Duodenum (tissue), 1 donor: Measurements from ENCODE around the genes HDAC11 and WNT7A.

DNA sequence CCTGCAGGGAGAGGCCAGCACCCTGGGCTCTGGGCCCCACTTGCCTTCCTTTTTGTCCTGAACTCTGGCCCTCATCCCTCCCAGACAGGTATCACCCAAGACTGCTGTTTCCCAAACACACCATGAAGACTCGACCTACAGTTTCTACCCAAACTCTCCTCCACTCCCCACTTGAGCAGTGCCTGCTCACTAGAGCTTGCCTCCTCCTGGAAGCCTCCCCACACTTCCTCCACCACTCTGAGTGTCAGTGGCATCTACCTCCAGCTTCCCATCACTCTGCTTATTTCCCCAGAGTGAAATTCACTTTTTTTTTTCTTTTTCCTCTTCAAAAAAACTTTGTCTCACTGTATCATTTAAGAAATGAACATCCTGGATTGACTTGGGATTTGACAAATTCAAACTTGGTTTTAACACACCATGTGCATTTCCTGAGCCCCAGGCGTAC, 62.4 kb downstream of the IQSEC1 start:
- PRO-cap: no peak

- PRO-cap: no peak
Measured at GRCh38 chr3:13013187-13013863, 59.9 kb downstream of the IQSEC1 start.

DNA sequence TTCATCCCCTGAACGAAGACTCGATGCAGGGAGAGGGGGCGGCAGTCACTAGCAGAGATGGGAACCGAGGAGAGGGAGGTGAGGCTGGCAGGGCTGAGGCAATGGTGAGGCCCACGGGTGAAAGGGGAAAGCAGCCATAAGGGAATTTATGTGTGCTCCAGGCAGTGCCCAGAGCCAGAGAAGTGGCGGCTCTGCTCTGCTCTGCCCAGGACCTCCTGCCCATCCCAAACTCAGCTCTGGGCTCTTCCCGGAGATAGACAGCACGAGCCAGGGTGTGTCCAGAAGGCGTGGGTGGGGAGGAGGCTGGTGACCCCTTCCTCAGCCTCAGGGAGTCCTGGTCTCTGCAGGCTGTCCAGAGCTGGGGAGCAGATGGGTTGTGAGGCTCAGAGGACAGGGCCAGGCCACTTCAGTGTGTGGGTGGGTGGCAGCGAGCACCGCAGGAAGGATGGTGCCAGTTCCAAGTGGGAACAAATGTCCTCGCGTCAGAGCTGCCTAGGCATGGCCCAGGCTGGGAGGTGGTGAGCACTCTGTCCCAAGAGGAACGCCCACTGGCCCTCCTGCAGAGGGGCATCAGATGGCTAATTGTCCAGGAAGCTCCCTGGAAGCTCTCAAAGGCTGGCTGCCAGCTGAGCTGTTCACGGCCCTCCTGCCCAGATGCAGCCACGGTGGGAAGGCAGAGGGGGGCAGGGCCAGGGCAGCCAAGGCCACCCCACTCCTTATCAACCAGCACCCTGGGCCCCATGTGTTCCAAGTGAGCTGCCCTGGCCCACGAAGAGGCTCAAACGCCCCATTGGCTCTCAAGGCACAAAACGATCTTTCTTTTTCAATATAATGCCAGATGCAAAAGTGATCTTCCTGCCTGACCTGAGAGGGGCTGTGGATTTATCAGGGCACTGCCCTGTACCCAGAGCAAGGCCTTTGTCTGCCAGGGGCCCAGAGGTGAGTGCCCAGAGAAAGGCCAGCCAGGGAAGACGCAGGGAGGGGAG, 55.3 kb downstream of the IQSEC1 start:
- PRO-cap: no peak

GRCh38 chr3:13019097-13020440, 53.7 kb downstream of the IQSEC1 start:
- PRO-cap: unidirectional peak, minus-strand start at chr3:13019459

GRCh38 chr3:13044354-13045061, 28.7 kb downstream of the IQSEC1 start:
- PRO-cap: no peak

DNA sequence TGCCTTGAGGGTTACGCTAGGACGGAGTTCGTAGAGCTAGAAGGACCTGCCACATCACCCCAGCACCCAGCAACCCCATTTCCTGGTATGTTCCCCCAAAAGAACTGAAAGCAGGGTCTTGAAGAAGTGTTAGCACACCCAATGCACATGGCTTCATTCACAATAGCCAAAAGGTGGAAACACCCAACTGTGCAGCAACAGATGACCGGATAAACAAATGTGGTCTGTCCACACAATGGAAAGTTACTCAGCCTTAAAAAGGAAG, 157.7 kb downstream of the NUP210 start:
- PRO-cap: no peak

- PRO-cap: no peak
Measured at GRCh38 chr3:13263550-13264782, 156.2 kb downstream of the NUP210 start.

- PRO-cap: unidirectional peak, plus-strand start at chr3:13281932
Measured at GRCh38 chr3:13281121-13282307, 138.6 kb downstream of the NUP210 start.

GRCh38 chr3:13282455-13283387, 137.4 kb downstream of the NUP210 start:
- PRO-cap: no peak

DNA sequence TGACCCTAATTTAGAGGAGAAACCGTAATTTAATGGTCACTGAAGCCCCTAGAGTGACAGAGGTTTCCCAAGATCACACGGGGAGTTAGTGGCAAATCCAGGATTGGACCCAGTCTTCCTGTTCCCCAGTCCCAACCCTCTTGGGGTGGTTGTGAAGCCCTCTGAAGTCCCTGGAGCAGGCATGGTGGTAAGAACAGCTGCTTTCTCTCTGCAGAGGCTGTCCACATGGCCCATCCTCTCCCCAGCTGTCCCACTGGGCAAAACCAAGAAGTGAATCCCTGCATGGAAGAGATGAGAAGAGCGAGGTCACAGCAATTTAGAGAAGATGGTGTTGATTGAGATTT, 14.9 kb upstream of the HDAC11 start:
- PRO-cap: no peak

- PRO-cap: unidirectional peak, minus-strand start at chr3:13479785; bidirectional peak, plus-strand start at chr3:13480306, minus-strand start at chr3:13479991; unidirectional peak, plus-strand start at chr3:13480457
Measured at GRCh38 chr3:13479599-13480529, at the start of gene HDAC11. HDAC11 (plus strand) TSS chr3:13480306.

- PRO-cap: no peak
Measured at GRCh38 chr3:13655206-13655817, 106.4 kb downstream of the FBLN2 start.

DNA sequence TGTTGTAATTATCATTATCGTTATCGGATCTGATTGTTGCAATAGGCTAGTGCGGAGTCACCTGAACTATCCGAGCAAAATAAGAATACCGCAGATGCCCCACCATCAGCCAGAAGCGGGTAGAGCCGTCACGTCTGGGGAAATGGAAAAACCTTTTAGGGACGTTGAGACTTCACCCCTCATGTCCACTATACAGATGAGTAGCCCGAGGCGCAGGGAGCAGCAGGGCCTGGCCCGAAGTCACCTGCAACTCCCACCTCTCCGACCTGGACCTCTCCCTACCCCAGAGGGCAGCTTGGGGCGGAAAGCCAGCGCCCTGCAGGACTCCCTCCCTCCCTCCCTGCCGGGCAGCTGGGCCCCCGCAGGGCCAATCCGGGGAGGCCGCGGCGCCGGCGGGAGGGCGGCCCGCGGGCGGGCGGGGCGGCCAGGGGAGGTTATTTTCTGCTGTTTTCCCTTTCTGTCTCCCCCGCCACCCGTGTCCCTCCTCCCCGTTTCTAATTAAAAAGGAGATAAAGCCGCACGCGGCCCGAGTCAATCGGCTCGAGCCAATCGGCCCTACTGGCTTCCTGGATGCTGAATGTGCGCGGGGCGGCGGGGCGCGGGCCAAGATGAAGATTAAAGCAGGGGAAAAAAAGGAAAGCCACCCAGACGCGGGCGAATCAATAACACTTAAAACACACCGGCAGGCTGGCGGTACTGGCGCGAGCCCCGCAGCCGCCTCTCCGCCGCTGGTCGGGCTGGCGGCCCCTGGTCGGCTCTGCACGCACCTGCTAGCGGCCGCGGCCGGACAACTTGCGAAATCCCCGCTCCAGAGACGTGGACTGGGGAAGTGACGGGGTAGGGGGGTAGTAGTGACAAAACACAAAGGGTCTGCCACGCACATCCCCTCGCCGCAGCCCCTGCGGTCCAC, 1.8 kb downstream of the WNT7A start:
- PRO-cap: no peak

DNA sequence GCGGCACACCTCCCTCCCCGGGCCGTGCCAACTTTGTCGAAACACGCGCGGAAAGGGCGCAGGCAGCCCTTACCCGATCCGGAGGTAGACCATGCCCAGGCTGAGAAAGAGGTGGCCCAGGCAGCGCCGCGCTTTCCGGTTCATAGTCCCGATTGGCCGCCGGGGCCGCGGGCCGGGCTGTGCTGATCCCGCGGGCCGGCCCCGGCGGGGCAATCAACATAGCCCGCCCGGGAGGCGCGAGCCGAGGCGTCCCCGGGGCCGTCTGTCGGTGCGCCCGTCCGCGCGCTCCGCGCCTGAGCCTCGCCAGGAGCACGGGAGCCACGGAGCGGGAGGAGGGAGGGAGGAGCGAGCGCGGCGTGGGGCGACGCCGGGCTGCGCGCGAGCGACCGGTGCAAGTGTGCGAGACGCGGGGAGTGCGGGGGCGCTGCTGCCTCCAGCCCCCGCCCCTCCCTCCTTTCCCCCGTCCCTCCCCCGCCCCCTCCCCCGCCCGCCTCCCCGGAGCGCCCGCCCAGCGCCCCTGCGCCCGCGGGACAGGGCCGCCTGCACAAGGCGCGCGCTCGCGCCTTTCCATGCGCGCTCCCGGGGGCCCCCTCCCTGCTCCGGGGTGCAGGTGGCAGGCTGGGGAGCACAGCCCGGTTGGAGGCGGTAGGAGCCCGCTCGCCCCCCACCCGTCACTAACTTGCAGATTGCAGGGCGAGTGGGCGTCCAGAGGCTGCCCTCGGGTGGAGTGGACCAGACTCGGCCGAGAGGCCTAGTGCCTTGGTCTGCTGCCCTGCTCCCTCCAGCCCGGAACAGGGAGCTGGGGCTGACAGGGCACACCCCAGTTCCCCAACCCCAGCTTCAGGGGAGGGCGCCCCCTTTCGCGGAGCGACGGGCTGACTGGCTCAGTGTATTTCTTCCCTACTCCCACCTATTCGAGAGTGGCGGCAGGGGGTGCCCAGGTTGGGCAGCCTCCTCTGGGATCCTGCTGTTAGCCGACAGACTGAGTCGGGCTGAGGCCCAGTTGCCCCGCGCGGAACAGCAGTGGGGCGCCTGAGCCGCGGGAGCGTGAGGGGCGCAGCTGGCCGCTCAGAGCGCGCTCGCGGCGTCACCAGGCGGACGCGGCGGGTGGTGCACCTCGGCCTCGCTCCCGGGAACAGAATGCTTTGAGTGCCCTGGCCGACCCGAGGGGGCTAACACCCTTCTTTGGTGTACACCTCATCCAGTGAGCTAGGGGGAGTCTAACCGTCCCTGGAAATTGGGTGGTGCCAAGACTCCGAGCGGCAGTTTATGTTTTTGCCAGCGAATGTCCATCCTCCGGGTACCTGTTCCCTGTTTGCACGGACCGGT, at the start of gene WNT7A:
WNT7A (minus strand) TSS at position 399 of the 1,329 bp plus-strand sequence.
- PRO-cap: no peak

DNA sequence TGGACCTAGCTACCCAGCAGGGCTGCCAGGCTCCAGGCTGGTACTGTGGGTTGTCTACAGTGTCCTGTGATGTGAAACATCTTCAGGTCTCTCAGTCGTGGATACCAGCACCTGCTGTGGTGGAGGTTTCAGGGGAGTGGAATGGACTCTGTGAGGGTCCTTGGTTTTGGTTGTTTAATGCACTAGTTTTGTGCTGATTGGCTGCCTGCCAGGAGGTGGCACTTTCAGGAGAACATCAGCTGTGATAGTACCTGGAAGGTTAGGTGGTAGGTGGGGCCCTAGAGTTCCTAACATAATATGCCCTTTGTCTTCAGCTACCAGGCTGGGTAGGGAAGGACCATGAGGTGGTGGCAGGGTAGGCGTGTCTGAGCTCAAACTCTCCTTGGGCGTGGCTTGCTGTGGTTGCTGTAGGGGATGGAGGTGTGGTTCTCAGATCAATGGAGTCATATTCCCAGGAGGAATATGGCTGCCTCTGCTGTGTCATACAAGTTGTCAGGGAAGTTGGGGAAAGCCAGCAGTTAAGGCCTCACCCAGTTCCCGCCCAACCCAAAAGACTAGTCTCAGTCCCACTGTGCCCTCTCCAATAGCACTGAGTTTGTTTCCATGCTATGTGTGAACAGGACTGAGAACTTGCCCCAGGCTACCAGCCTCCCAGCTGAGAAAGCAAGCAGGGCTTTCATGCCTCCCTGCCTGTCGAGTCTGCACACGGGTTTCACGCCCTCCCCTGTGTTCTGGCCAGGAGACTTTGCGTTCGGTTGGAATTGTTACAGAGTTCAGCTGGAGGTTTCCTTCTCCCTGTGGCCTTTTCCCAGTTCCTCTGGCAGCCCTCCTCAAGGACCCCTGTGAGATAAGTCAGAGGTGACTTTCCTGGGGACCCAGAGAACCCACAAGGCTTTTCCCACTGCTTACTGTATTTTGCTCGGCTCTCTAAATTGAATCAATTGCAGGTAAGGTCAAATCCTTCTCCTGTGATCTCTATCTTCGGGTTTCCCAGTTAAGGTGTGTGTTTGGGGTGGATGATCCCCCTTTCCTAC, 107.6 kb downstream of the CHCHD4 start:
- PRO-cap: no peak

DNA sequence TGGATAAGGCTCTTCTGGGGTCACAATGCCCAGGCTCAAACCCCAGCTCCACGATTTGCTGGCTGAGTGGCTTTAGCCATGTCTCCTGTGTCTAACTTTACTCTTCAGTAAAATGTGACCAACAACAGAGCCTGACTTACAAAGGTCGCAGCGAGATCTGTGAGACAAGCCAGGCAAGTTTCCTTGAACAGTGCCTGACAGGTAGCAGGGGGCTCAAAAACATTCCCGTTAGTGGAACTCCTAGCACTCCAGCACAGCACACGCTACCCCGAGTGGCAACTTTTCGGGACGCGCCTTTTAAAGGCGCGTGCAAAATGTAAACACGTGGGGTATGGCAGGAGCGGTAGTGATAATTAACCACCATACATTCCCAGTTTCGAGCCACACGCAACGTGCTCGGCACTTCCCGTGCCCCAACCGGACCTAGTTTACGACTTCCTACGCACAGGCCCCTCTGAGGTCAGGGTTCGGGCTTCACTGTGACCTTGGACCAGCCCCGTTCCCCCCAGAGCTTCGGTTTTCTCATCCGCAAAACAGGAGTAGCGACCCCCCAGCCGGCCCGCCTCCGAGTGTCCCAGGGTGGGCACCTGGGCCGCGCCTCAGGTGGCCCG, 608 bp downstream of the CHCHD4 start:
- PRO-cap: no peak

- PRO-cap: unidirectional peak, plus-strand start at chr3:14133474
Measured at GRCh38 chr3:14133052-14133617, 8.3 kb downstream of the TMEM43 start.

- PRO-cap: no peak
Measured at GRCh38 chr3:14145230-14145596, 20.4 kb downstream of the TMEM43 start.

GRCh38 chr3:14421040-14421903, 18.9 kb downstream of the SLC6A6 start:
- PRO-cap: no peak

GRCh38 chr3:14429207-14429767, 26.9 kb downstream of the SLC6A6 start:
- PRO-cap: no peak